Melanocyte of skin (primary cell): ENCODE measurements around a stretch of chr16.

DNA sequence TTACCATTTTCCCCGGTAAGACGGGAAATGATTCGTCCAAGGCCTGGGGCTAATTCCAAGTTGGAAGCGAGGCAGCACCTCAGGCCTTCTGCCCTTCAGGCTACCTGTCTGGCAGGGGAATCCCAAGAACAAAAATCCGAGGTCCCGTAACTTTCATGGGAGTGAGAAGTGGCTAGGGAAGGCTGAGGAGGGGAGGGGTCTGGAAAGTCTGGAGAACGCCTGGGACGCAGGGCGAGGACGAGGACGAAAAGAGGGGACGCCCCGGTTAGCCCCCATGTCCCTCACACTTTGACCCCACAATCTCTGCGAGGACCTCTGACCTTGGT is 317 bp downstream of the HYDIN start:
- CAGE, long polyA plus RNA, 2 experiments = no peak in any of the 2 experiments

DNA sequence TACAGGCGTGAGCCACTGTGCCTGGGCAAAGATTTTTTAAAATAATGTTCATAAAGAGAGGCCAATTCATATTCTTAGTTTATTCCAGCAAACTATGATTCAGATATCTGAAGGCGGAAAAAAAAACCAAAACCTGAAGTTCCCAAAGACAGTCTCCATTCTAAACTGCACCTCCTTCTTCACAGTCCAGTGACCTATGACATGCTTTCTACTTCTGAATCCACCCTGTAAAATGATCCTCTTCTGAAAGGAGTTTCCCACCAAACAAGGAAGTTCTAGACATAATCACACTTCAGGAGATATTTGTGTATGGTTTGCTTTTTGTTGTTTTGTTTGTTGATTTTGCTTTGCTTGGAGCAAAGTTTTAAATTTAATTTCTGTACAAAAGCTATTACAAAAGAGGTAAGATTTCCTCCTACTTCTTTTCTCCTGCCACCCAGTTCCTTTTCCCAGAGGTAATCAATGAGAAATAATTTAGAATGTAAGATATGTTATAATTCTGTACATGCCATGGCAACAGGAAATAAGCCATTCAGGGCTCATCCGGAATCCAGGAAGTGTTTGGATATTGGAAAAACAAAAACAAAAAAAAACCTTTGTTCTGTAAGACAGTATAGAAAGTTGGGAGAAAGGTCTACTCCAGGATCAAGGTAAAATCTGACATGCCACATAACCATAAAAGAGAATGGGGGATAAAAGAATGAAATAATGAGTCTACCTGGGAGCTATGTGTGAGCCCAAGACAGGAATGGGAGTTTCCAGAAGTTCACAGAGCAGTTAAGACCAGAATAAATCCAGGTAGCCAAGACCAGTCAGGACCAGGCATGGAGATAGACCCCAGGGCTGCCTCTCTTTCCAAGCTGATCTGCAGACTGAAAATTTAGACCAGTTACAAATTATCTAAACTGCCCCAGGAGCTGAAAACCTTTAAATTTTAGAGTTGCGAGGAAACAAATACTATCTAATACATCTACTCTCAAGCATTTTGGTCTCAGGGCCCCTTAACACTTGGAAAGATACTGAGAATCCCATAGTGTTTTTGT is 12.6 kb upstream of the CHST4 start:
- CAGE, long polyA plus RNA, 2 experiments = no peak in any of the 2 experiments

DNA sequence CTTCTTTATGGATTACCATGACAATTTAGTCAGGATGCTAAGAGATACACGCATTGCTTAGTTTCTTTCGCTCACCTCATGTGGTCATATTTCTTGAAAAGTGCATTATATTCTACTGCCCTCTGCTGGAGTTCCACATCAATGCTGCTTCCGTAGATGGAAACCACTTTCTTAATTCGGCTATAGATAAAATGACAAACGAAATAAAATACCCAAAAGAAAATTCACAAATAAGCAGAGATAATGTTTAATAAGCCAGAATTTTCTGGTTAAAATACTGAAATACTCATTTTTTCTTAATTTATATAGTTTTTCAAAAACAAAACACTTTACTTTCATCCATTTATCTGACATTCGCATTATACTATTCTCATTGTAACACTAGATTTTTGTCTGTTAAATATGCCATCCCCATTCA is 22.0 kb upstream of the PHLPP2 start:
- CAGE, long polyA plus RNA, 2 experiments = no peak in any of the 2 experiments

DNA sequence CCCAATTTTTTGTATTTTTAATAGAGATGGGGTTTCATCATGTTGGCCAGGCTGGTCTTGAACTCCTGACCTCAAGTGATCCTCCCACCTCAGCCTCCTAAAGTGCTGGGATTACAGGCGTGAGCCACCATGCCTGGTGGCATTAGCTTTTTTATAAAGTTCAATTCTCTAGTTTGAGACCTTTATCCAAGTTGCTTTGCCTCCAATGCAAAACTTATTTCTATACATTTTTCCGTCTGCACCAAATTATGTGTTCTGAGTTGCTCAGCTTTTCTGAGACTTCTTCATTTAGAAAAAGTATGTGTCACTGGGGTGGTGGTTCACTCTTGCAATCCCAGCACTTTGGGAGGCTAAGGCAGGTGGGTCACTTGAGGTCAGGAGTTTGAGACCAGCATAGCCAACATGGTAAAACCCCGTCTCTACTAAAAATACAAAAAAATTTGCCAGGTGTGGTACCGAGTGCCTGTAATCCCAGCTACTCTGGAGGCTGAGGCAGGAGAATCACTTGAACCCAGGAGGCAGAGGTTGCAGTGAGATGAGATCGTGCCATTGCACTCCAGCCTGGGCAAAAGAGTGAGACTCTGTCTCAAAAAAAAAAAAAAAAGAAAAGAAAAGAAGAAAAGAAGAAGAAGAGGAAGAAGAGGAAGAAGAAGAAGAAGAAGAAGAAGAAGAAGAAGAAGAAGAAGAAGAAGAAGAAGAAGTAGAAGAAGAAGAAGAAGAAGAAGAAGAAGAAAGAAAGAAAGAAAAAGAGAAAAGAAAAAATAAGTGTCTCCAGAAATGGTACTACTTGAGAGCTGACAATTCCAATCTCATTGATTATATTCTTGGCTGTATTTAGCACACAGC is 14.0 kb upstream of the ATXN1L start:
- CAGE, long polyA plus RNA, 2 experiments = no peak in any of the 2 experiments

DNA sequence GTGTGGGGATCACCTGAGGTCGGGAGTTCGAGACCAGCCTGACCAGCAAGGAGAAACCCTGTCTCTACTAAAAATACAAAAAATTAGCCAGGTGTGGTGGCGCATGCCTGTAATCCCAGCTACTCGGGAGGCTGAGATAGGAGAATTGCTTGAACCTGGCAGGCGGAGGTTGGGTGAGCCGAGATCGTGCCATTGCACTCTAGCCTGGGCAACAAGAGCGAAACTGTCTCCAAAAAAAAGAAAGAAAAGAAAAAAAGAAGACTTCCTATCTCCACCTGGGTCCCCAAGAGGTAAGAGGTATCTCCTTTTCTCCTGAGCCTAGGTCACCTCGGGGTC is 505 bp upstream of the ATXN1L start:
- CAGE, long polyA plus RNA, 2 experiments = no peak in any of the 2 experiments

GRCh38 chr16:71873289-71873492 is 10.8 kb downstream of the ZNF821 start:
- CAGE, long polyA plus RNA, 2 experiments = no peak in any of the 2 experiments

DNA sequence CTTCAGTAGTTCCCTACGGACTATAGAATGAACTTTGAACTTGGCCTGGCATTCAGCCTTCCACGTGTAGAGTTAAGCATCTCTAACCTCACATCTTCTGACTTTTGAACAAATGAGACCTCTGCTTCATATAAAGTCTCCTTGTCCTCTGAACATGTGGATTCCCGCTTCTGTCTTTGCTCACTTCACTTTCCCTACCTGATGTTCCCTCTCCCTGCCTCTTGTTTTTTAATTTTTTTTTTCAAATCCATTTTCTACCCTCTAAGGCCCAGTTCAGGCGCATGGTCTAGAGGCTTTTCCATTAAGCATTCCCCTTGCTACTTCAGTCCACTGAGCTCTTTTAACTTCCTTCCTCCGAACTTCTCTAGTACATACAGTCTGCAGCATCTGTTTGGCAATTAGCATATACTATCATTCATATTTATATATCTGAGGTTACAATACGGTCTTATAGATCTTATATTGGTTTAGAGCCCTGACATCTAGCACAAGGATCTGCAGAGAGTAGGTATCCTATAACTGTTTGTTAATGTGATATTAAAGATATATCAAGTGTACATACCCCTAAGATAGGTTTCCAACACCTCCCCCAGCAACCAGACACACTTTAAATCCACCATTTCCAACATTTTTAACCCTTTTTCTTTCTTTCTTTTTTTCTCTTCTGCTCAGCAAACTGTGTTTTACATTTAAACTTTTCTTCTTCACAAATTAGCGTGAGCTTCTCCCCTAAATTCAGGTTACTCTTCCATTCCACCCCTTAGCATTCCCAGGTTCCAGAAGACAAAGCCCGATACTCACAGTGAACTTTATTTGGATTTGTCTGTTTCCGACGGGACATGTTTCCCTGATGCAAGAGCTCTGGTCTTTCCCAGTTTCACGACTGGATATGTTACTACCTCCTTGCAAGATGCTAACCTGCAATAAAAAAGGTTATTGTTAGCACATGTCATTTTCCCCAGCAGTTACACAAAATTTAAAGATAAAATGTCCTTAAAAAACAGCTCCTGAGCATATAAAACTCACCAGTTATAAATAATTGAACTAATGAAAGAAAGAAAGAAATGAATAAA is 4.5 kb downstream of the ZNF821 start:
- CAGE, long polyA plus RNA, 2 experiments = no peak in any of the 2 experiments

DNA sequence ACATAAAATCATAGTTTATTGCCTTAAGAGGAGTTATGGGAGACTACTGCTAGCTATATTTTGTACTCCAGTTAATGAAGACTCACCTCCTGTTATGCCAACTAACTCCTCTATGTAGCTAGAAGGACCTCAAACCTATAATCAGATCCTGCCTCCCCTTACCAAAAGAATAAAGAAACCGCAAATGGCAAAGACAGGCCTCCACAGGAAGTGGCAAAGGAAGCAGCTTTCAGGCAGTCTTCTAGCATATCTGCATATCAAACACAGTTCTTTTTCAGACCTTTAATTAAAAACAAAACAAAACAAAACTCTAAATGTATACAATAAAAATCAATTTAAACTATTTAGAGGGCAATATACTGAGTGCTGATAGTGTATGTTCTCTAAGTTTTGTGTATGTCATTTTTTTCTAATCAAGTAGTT is 2.8 kb downstream of the ZNF821 start:
- CAGE, long polyA plus RNA, 2 experiments = no peak in any of the 2 experiments

DNA sequence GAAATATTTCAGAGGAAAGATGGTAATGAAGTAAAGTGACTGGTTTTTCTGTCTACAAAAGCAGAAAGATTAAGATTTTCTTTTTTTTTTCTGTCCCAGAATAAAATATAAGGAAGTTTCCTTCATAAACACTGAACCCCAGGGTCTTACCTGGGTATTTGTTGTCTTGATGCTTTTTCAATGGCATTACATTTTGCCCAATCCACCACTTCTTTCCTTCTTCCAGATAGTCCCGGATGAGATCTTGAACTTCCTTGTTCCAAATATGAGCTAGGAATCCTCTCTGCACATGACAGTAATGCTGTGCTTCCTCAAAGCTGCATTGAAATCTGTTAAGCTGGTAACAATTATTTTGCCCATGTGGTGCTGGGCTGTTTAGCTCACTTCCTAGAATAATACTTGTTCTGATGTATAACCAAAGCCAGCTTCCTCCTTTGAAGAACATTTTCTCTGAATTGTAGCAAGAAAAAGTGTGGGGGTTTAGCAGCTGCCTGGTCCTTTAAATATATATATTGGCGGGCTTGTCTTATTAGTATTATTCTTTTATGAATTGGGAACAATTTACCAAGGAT is 582 bp downstream of the PKD1L3 start:
- CAGE, long polyA plus RNA, 2 experiments = no peak in any of the 2 experiments

DNA sequence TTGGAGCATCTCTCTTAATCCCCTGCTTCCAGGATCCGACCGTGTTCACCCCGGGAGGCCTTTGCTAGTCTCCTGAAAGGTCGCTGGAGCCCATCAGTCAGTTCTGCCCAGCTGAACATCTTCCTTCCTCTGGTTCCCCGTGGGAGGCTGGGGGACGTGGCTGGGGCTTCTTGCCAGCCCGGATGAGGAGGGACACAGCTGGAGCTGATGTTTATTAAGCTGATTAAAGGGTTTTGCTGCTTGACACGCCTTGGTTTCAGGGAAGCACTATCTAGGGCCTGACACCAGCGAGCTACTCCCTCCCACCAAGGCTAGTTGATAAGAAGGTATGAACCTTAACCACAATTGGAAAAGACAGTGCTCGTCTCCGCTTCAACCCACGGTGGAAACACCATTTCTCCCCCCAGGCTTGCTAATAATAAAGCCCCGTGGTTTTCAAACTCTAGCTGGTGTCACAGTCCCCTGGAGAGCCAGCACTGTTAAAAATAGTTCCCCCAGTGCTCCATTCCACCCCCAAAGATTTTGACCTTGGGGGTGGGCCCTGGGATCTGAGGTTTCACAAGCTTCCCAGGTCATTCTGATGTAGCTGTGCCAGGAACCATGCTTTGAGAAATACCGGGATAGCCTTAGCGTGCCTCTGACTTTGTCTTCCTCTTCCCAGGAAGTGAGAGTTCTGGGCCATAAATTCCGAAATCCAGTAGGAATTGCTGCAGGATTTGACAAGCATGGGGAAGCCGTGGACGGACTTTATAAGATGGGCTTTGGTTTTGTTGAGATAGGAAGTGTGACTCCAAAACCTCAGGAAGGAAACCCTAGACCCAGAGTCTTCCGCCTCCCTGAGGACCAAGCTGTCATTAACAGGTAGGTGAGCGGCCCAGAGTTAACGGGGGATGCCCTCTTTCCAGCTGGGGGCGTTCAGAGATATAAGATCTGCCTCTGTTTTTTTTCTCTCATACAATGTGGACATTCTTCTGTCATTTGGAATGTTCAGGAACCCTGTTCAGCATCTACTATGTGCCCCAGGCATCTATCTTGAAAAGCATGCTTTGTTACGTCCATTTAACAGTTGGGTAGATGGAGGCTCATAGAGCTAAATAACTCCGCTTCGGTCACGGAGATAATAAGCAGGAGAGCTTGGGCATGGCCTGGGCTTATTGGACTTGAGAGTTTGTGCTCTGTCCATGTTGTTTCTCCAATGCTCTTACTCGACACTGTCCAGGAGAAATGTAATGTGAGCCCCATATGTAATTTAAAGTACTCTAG is 5.7 kb downstream of the DHODH start:
- CAGE, long polyA plus RNA, 2 experiments = no peak in any of the 2 experiments

DNA sequence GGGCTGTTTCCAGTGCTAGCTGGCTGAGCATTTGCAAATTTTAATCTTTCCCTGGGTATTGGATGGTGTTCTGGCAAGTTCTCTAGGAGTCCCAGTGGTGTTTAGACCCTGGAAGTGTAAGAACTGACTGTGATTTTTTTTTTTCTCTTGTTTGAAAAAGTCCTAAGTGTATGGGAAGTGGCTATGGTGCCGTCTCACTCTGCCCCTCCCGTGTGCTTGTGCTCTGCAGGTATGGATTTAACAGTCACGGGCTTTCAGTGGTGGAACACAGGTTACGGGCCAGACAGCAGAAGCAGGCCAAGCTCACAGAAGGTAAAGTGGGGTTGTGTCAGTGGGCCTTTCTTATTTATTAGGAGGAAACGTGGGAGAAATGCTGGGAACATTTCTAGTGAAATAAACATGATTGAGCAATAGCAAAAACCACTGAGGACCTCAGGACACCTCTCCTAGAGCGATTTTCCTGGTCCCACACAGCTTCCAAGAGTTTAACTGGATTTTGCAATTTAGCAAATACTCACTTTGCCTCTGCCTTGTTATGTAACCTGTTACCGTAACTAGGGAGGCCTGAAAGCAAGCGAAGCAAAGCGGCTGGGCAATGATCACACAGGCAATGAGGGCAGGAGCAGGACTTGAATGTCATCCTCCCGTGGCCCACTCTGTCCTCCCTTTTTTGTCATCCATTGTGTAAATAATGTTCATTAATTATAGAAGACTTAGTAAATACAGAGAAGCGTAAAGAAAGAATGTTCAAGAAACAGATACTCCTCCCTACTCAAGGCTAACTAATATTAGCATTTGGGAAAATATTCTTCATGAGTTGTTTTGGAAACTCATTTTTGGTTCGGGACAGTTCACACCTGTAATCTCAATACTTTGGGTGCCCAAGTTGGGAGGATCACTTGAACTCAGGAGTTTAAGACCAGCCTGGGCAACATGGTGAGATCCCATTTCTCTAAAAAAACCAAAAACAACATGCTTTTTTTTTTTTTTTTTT is 8.5 kb downstream of the DHODH start:
- CAGE, long polyA plus RNA, 2 experiments = no peak in any of the 2 experiments

GRCh38 chr16:72023905-72024522 is 15.5 kb downstream of the DHODH start:
- CAGE, long polyA plus RNA, 2 experiments = no peak in any of the 2 experiments

GRCh38 chr16:72098702-72099369 is 5.2 kb downstream of the DHX38 start:
- CAGE, long polyA plus RNA, 2 experiments = no peak in any of the 2 experiments

- CAGE, long polyA plus RNA, 2 experiments = no peak in any of the 2 experiments
These were observed 32.7 kb downstream of the DHX38 start for GRCh38 chr16:72126465-72126700.

- CAGE, long polyA plus RNA, 2 experiments = no peak in any of the 2 experiments
These were observed 255.5 kb upstream of the PMFBP1 start for GRCh38 chr16:72427163-72428153.

- CAGE, long polyA plus RNA, 2 experiments = no peak in any of the 2 experiments
These were observed 254.3 kb downstream of the ZFHX3 start for GRCh38 chr16:72793426-72794215.

GRCh38 chr16:72927313-72928195 is 120.4 kb downstream of the ZFHX3 start:
- CAGE, long polyA plus RNA, 2 experiments = no peak in any of the 2 experiments

- CAGE, long polyA plus RNA, 2 experiments = no peak in any of the 2 experiments
These were observed 88.2 kb downstream of the ZFHX3 start for GRCh38 chr16:72959585-72960267.

GRCh38 chr16:72999892-73001074 is 47.6 kb downstream of the ZFHX3 start:
- CAGE, long polyA plus RNA, 2 experiments = no peak in any of the 2 experiments

DNA sequence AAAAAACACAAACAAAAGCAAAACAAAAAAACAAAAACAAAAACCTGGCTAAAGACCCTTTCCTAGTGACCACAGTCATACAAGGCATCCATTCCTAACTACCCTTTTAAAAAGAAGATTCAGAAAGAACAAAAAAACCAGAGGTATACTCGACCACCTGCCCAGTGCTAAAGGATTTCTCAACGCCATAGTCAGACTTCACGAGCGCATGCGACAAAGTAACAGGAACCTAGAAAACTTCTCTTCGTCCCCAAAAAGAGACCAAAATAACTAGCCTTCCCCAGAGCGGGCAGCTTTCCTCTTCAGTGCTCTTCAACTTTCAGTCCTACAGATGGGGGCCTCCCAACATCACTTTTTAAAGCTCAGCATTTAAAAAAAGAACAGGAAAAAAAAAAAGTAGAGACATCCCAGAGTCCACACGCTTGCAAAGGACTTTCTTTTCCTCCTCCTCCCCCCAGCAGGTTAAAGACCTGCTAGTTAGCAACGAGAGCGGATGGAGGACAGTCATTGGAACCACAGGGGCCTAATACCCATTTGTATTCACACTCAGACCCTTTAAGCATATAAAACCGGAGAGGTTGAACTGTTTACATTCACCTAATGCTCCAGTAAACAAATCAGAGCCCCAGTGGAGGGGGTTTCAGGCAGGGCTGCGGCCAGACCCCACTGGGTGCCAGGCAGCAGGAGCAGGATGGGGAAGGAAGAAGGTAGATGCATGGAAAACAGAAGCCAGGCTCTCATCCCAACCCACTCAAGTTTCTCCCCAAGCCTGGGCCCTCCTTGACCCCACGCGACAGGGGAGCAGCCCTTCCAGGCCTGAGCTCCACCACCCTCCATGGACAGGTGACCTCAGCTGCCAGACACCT is 15.4 kb downstream of the ZFHX3 start:
- CAGE, long polyA plus RNA, 2 experiments = no peak in any of the 2 experiments